Metastatic Breast Carcinoma in the Ovary (tissue), 3 donors: ENCODE results near the genes STARD7, KANSL3 and SEMA4C.

DNA sequence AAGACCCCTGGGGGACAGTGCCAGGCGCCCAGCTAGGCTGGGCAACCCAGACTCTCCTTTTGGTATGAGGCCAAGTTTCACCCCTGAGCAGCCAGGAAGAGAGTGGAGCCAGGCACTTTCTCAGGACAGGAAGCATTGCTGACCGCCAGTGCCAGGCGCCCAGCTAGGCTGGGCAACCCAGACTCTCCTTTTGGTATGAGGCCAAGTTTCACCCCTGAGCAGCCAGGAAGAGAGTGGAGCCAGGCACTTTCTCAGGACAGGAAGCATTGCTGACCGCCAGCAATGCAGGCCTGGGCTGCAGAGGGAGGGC, 31.3 kb downstream of the ADRA2B start:
- PRO-cap, 3 experiments = no peak in any of the 3 experiments

DNA sequence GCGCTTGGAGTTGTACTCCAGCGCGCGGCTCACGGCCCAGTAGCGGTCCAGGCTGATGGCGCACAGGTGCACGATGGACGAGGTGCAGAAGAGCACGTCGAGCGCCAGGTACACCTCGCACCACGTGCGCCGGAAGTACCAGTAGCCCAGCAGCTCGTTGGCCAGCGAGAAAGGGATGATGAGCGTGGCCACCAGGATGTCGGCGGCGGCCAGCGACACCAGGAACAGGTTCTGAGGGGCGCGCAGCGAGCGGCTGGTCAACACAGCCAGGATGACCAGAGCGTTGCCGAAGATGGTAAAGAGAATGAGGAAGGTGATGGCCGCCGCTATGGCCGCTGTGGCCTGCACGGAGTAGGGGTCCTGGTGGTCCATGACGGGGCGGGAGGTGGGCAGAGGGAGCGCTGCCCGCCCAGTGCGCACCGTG, 581 bp downstream of the ADRA2B start:
- PRO-cap, 3 experiments = peak in 1 of 3 experiments; most common minus-strand start position 133 of the sequence (in 1)

GRCh38 chr2:96205839-96206481, 2.7 kb downstream of the STARD7 start:
- PRO-cap, 3 experiments = no peak in any of the 3 experiments

DNA sequence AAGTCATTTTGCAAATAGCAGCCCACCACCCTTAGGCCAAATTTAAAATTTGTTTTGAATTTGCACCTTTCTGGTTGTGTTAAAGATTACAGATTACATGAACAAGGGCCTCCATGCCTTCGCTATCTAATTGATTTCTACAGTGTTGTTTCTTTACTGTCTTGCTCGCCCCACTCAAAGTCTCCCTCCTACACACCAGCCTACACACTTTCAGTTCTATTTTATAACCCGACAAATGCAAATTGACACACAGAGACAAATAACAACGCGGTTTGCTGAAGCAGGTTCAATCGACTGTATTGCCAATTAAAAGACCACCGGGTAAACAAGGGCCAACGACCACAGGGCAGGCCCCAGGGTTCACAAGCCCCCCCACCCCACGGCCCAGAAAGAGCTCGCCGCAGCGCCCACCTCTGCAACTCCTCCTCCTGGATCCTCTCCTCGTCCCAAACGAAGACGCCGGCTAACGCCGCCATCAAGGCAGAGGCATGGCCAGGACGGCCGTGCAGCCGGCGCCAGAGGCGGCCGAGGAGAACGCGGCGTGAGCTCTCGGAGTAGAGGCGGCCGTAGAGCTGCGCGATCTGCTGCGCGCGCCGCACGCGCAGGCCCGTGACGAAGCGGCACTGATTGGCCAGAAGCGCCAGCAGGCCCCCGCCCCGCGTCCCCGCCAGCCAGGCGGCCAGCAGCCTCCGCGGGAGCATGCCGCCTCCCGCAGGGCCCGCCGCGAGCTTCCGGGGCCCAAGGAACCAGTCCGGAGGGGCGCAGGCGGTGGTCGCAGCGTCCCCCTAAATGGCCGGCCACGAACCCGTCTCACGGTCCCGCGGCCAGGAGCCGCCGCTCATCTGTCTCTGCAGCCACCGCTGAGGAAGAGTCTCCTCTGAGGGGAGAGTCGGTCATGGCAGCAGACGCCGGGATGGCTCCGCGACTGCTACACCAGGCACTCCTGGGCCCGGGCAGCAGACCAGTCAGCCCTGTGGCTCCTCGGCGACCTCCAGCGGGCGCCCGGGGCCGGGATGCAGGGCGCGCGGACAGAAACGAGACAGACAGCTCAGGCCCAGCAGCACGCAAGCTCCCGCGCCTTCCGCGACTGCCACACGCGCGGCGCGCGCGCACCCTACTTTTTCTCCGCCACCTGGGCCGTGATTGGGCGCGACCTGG, at the start of gene STARD7:
STARD7 (minus strand) TSS at position 1,094 of the 1,158 bp plus-strand sequence.
- PRO-cap, 3 experiments = peak in 3 of 3 experiments; most common plus-strand start position 674 of the sequence (in 3); most common minus-strand start position 583 of the sequence (in 3)

GRCh38 chr2:96286486-96287283, 18.7 kb downstream of the SNRNP200 start:
- PRO-cap, 3 experiments = no peak in any of the 3 experiments

DNA sequence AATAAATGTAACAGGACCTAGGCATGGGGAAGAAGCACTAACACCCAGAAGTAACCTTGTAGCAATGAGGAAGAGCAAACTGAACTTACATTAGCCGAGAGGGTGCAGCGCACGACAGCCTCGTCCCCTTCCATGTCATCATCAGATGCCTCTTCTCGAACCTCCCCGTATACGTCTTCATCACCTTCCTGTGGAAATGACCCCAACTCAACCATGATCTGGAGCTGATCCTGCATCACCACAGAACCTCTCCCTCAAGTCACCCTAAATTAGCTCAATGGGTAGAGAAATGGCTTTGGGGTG, 6.2 kb downstream of the SNRNP200 start:
- PRO-cap, 3 experiments = no peak in any of the 3 experiments

DNA sequence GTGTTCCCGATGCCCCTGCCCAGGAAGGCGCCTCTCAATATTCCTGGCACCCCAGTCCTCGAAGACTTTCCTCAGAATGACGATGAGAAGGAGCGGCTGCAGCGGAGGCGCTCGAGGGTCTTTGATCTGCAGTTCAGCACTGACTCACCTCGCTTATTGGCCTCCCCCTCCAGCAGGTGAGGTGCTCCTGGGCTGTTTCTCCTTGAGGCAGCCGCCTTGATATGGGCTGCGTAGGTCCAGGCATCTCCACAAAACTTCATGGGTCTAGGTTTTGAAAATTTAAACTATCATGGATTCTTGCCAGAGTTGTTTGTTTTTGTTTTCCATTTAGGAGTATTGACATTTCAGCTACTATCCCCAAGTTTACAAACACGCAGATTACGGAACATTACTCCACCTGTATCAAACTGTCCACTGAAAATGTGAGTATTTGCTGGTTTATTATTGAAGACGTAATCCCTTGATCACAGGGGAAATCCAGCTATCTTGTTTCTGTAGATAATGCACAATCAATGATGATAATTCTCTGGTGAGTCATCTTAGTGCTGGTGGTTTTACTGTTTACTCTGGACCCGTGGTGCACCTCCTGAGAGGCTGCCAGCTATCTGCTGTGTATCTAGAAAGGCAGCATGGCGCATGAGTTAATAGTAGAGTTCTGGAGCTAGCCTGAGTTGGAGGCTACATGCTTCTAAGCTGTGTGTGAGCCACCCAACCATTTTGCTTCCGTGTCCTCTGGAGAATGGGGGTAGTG, 6.3 kb downstream of the NCAPH start:
- PRO-cap, 3 experiments = no peak in any of the 3 experiments

DNA sequence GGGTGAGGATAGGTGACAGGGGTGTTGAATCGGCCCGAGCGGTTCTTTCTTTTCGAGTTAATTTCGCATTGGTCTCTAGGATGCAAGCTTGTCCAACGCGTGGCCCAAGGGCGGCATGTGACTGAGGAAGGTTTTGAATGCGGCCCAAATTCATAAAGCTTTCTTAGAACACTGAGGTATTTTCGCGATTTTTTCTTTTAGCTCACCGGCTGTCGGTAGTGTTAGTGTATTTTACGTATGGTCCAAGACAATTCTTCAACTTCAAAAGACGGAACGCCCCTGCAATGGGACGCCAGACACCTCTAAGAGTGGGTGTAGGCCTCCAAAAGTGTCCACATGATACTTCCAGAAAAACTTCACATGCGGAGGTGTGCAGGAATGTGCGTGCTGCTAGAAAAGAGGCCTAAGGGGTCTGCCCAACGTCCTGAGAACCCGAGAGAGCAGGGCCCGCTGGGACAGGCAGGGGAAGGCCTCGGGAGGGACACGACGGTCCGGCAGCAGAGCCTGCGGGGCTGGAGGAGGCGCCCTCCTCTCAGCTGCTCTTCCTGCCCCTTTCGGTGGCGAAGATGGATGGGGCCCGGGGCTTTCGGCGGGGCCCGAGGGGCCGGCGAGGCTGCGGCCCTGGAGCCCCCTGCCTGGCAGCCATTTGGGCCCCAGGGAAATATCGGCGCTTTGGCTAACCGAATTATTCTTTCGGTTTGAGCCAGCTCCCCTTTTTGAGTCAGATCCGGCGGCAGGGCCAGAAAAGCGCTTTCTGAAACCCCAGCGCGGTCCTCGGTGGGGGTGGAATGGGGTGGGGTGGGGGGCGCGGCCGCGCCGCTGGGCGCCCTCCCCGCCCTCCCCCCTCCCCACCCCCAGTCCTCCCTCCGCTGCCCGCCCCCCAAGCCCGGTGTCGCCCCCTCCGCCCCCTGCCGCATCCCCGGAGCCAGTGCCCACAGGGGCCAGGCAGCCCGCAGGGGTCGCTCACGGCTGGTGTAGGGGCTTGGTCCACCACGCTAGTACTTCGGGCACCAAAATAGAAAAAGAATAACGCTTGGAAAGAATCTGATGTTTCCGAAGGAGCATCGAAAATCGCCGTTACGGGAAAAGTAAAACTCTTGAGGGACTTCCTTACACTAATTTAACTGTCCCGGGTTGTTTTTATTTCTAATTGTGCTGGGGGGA, 9.3 kb upstream of the ARID5A start:
- PRO-cap, 3 experiments = peak in 2 of 3 experiments; most common plus-strand start position 500 of the sequence (in 1); most common minus-strand start position 687 of the sequence (in 1)

GRCh38 chr2:96531521-96532621, 4.7 kb upstream of the ARID5A start:
- PRO-cap, 3 experiments = peak in 3 of 3 experiments; most common minus-strand start chr2:96532146 (in 3)

GRCh38 chr2:96534543-96535752, 1.6 kb upstream of the ARID5A start:
- PRO-cap, 3 experiments = peak in 1 of 3 experiments; most common plus-strand start chr2:96535024 (in 1); most common minus-strand start chr2:96534851 (in 1)

DNA sequence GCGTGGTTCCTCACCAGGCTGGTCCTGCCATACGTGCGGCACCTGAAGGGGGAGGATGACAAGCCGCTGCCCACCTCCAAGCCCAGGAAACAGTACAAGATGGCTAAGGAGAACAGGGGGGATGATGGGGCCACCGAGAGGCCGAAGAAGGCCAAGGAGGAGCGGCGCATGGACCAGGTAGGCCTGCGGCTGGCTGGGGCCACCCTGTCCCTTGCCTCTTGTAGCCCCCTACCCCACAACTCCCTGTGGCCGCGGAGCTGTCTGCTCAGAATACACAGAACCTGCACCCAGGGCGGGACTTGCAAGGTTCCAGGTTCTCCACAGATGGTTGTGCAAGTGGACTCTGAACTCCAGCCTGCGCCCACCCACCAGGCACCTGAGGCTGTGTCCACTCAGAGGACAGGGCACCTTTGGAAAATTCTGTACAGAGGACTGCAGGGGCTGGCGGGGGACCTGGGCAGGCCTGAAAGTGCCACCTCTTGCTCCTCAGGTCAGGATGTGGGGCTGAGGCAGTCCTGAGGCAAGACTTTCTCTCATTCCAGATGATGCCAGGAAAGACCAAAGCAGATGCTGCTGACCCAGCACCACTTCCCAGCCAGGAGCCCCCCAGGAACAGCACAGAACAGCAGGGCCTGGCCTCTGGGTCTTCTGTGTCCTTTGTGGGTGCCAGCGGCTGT, 14.1 kb downstream of the ARID5A start:
- PRO-cap, 3 experiments = no peak in any of the 3 experiments

- PRO-cap, 3 experiments = no peak in any of the 3 experiments
These were observed 44.2 kb downstream of the KANSL3 start for GRCh38 chr2:96593856-96594444.

DNA sequence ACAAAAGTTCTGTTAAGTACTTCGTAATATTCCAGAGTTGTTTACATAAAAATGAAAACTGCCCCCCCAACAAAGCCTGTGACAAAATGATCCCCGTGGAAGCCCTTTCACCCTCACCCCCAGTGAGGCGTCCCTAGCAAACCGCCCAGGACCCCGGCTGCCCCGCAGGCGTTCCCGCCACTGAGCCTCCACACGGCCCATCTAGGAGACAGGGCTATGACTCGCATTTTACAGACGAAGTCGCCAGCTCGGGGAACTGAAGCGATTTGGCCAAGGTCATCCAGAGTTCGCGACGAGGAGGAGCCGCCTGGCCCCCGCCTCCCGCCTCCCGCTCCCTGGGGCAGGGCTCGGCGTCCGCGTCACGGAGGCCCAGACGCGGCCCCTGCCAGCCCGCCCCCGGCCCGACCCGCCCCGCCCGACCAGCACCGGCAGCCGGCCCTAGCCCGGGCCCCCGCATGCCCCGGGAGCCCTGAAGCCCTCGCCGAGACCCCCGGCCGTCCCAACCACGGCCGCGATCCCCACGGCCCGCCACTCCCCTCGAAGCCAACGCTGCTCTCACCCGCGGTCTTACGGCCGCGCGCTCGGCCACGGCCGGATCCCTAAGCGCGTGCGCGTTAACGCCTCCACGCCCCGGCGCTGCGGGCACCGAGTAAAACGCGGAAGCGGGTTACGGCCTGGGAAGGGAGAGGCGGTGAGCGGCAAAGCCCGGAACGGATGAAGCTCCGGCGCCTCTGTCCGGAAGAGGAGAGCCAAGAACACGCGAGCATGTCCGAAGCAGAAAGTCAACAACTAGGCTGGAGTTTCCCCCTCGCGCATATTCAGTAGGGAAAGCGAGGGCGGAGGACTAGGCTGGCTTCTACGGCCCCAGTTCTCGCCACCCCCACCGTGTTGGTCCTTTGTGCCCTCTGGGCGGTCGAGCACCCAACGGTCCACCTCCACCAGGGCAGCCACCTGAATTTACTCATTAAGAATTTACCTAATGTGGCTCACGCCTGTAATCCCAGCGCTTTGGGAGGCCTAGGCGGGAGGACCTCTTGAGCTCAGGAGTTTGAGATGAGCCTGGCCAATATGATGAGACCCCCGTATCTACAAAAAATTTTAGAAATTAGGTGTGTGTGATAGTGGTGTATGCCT, at the start of gene KANSL3:
KANSL3 (minus strand) TSS at position 589 of the 1,134 bp plus-strand sequence.
- PRO-cap, 3 experiments = peak in 3 of 3 experiments; most common plus-strand start position 734 of the sequence (in 3); most common minus-strand start position 268 of the sequence (in 2)

DNA sequence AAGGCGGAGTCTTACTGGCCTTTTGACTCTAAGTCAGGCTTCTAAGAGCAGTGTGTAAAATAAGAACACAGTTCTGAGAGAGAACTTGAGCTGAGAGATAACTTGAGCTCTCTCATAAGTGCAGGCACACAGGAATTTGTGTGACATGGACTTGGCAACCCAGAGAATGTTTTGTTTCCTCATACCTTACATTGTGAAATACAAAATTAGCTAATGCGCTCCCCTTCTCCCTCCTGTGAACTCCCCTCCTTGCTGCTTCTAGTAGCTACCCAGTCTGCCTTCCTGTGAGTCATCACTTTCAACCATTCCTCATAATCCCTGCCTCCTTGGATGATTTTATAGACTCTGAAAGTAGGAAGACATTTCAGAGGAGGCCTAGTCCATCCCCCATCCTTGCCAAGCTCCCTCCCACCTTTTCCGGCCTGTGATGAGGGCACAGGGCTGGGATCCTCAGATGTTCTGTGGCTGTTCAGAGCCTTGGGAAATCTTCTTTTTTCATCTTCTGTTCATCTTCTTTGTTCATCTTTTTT, 22.6 kb downstream of the FER1L5 start:
- PRO-cap, 3 experiments = no peak in any of the 3 experiments

DNA sequence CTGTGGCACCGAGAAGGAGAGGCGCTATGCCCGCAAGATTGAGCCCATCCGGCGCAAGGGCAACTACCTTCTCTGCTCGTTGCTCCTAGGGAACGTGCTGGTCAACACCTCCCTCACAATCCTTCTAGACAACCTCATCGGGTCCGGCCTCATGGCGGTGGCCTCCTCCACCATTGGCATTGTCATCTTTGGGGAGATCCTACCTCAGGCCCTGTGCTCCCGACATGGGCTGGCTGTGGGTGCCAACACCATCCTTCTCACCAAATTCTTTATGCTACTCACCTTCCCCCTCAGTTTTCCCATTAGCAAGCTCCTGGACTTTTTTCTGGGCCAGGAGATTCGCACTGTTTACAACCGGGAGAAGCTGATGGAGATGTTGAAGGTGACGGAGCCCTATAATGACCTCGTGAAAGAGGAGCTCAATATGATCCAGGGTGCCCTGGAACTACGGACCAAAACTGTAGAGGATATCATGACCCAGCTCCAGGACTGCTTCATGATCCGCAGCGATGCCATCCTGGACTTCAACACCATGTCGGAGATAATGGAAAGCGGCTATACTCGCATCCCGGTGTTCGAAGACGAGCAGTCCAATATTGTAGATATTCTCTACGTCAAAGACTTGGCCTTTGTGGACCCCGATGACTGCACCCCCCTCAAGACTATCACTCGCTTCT, 1.1 kb downstream of the CNNM4 start:
- PRO-cap, 3 experiments = no peak in any of the 3 experiments

GRCh38 chr2:96863251-96863738, 5.5 kb upstream of the ANKRD39 start:
- PRO-cap, 3 experiments = no peak in any of the 3 experiments

DNA sequence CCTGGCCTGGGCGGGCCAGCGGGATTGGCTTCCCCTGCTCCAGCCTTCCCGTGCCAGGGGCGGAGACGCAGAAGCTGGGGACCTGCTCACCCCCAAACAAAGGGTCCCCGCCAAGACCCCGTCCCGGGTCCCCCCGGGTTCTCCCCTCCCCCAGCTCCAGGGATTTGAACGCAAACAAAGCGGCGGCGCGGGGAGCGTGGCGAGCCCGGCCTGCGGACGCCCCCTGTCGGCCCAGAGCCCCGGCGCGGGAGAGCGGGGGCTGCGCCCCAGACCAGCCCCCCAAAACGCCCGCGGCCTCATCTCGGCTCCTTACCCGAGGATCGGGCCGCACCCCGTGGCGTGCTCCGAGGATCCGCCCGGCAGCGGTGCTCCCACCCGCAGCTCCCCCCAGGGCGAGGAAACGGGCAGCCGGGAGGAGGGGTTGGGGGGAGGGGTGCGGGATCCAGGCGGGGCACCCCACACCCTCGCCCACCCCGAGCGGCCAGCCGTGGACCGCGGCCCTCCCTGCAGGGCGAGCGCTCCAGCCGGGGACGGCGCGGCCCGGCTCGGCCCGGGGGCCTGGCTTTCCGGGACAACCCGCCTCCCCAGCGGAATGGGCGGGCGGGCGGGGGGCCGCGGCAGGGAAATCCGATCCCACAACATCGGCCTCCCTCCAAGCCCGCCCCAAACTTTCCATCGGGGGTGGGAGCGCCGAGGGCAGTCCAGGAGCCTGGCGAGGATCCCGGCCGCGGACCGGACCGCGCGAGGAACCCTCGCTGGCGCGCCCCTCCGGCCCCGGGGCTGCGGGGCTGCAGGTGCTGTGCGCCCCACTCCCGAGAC, 797 bp downstream of the SEMA4C start:
- PRO-cap, 3 experiments = peak in 3 of 3 experiments; most common plus-strand start position 675 of the sequence (in 3); most common minus-strand start position 598 of the sequence (in 2)

DNA sequence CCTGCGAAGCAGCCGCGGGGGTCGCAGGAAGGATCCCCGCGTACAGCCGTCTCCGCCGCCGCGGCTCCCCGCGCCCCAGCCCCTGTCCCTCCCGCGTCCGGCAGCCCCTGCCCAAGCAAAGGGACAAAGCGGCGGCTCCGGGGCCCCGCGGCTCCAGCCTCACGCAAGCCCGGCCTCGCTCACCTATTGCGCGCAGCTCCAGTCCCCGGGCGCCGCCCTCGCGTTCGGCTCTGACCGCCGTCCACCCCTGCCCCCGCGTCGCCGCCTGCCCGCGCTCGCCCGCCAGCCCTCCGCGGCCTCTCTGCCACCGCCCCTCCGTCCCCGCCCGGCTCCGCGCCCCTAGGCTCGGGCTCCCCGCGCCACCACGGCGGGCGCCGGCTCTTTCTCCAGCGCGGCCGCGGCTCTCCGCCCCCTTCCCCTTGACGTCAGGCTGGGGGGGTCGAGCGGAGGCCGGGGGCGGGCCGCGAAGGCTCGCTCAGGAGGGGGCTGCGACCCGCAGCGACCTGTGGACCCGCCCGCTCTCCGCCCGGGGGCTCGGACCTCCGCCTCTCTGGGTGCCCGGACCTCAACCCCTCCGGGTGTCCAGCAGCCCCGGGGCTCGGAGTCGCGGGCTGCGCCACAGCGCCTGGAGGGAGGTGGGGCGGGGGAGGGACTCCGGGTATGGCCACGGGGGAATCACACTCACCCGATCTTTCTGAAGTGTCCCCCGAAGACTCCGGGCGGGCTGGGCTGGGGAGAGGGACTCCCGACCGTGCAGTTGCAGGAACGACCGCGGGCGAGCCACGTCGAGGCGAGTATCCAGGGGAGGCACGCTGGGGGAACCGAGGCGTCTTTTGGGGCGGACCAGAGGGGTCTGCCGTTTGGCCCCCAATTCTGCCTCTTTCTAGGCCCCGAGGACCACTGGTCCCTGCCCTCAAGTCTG, at the start of gene SEMA4C:
SEMA4C (minus strand) TSS at position 388 of the 922 bp plus-strand sequence.
- PRO-cap, 3 experiments = peak in 3 of 3 experiments; most common plus-strand start position 453 of the sequence (in 3); most common minus-strand start position 404 of the sequence (in 3)

DNA sequence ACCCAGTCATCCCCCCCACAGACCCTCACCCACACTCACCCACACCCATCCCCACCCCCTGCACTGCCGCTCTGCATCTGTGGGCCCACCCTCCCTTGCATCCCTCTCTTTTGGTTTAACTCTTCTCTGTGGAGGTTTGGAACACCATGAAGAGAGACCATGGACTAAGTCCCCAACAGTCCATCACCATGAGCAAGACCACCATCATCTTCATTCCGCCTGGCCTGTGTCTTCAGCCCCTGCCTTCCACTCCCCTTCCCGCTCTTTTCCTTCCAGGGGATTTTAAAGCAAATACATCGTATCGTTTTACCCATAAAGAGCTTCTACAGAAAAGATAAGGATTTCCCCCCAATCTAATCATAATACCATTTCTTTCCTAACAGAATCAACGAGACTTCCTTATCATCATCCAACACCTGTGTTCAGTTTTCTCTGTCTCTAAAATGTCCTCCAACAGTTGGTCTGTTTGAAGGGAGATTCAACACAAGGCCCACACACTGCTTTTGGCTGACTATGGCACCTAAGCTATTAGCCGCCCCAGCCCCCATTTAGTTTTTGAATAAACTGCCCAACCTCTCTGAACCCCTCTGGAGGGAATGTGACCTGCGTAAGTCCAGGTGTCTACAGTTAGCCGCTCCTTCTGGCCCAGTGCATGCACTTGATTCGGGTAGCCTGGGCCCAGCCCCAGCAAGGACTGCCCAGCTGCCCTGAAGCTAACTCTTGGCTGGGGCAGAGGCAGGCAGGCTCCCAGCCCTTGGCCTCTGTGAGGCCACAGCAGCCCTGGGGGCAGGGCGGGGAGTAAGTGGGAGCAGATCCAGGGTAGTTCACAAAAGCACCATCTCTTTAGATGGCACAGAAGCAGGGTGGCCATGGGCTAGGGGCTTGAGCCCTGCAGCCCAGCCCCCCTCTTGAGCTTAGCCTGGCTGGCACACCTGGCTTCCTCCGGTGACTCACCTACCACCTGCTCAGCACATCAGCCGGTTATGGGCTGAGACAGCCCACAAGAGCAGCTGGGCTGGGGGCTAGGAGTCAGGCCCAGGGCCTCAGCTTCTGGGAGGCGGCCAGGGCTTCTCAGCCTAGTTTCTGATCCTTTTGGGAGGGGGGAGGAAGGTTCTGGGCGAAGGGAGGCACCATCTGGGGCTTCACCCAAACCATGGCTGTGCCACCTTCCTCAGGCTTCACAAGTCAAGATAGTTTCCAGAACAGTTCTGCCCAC, 25.4 kb upstream of the SEMA4C start:
- PRO-cap, 3 experiments = no peak in any of the 3 experiments

DNA sequence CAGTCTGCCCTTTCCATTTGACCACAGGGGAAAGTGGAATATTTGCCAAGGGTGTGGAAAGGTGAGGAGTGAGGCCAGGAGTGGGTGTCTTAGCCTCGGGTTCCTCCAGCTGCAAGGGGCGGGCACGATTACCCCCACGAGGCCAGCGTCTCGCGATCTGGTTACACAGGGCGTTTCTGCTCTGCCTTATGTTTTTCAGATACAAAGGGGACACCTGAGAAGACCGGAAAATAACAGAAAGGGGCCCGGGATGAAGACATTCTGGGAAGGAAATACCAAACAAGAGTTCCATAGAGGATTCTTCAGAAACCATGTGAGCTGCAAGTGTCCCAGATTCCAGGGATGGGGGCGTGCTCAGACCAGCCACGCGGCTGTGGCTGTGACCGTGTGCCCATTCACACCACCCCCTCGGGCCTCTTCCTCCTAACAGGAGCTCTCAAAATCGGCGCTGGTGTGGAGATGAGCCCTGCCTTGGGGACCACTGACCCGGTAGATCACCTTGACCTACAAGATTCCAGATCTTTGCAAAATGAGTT, 34.3 kb downstream of the FAM178B start:
- PRO-cap, 3 experiments = no peak in any of the 3 experiments